Gastrocnemius medialis (tissue), 3 donors: ENCODE results near the genes GRHL1 and ODC1.

DNA sequence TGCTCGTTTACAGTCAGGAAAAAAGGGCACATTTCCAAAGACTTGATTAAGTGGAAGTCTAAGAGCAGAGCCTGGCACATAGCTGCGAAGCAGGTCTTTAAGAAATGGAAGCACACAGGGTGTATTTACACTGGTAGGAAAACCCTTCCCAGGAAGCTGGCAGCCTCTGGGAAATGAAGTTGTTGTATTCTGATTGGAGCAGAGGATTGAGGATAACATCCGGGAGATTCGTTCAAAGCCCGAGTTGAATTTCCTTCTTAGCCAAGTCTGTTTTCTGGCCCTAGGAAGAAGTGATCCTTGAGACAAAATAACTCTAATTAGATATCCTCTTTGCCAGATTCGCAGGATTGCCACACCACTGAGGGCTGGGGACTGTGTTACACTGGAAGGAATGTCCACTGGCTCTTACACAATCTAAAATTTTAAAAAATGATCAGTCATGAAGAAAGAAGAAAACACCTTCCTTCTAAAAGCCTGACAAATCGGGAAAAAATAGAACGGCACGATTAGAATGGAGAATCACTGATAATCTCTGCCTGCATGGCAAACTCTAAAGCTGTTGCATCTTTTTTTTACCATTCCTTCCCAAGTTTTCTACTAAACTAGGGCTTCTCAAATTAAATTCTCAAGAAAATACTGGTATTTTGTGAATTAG is 75.8 kb downstream of the ITGB1BP1 start:
- PRO-cap: no peak
- RAMPAGE, long total RNA, 3 experiments: no peak in any of the 3 experiments

DNA sequence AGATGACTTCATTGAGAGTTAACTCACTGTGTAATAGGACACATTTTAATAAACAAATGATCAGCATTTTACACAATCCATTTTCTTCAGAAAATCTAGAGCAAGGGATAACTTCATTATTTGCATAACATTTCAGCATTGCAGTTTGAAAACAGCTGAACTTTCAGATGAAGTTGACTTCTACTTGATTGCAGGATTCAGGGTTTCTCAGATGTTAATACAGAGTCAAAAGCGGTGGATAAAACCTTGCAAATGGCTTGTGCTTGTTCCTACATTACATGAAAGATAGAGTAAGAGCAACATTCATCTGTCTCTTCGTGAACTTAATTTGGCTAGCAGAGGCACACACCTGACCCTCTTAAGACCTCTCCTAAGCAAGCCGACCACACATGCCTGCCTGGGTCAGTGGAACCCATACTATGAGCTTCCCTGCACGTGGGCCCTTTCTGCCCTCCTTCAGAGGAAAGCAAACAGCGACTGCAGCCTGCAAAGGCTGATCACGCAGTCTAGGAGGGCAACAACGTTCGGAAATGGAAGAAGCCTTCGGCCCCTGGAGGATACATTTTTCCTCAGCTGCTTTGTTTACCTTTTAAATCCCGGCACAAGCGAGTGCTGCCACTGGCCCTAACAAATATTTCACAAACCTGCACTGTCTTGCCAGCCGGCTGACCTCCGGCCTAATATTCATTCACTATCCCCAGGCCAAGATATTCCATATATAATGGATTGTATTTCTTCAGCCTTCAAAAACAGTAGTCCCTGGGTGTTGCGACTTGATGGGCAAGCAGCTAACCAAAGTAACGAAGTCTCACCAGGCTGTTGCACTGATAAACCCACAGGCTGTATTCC is 16.5 kb downstream of the ITGB1BP1 start:
- PRO-cap: no peak
- RAMPAGE, long total RNA, 3 experiments: no peak in any of the 3 experiments

GRCh38 chr2:9495192-9495884 is 21.0 kb downstream of the IAH1 start:
- PRO-cap: no peak
- RAMPAGE, long total RNA, 3 experiments: no peak in any of the 3 experiments

DNA sequence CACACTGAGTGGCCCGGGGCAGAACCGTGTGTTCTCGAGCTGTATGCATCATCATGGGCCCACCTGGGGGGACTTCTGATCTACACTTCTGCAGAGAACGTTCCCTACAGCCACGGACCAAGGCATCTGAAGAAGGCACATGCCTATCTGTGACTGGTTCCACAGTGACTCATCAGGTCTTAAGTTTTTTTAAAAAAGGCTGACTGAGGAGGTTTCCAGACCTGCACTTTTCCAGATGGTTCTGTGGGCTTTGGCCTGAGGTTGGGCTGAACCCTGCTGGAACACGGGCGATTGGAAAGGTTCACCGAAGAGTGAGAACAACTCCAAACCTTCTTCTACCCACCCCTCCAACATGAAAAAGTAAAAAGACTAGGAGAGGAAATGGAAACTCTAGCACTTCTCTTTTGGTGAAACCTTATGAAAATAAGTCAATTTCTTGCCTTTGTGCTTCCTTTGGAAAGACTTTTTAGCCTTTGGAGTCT is 68.8 kb upstream of the YWHAQ start:
- PRO-cap: no peak
- RAMPAGE, long total RNA, 3 experiments: no peak in any of the 3 experiments

DNA sequence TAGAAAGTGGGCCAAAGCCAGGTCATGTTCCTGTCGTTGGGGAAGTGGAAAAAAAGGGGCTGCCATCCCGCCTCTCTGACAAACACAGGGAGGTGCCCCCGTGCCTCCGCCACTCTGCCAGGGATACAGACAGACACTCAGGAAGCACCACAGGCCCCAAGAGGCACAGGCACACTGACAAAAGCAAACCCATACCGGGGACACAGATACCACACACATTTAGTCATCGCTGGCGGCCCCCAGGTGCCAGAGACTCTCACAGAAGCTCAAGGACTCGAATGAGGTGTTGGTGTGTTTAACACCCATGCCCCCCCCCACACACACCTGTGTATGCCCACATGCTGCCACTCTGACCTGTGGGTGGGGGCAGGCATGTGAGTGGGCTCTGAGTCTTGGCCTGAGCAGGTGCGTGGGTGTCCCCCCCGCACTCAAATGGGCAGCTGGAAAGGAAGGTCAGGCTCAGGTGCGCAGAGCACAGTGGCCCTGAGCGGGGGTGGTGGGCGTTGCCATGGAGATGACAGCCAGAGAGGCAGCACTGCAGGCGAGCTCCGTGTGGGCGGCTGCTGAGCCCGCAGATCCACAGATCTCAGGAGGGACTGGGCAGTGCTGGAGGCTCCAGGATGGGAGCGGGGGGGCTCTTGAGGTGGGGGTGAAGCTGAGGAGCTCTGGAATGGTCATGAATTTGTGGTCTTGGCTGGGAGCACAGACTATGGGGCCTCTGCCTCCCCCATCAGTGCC is 74.0 kb upstream of the TAF1B start:
- PRO-cap: no peak
- RAMPAGE, long total RNA, 3 experiments: no peak in any of the 3 experiments

GRCh38 chr2:9771478-9772138 is 71.7 kb upstream of the TAF1B start:
- PRO-cap: no peak
- RAMPAGE, long total RNA, 3 experiments: no peak in any of the 3 experiments

DNA sequence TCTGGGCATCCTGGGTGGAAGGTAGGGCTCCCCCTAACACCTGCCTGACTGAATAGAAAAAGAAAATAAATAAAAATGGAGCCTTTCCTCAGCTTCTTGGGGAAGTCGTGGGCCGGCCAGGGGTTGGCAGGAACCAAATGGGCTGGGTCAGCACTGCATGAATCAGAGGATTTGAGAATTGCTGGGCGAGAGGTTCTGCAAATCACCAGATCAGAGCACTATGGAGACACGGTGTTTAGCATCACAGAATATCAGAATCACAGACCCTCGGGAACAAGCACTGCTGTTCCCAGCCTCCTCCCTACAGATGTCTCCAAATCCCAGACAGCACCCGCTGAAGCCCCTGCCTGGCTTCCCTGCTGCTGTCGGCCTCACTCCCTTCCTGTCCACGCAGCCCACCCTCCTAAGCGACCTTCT is 64.8 kb upstream of the TAF1B start:
- PRO-cap: no peak
- RAMPAGE, long total RNA, 3 experiments: no peak in any of the 3 experiments

DNA sequence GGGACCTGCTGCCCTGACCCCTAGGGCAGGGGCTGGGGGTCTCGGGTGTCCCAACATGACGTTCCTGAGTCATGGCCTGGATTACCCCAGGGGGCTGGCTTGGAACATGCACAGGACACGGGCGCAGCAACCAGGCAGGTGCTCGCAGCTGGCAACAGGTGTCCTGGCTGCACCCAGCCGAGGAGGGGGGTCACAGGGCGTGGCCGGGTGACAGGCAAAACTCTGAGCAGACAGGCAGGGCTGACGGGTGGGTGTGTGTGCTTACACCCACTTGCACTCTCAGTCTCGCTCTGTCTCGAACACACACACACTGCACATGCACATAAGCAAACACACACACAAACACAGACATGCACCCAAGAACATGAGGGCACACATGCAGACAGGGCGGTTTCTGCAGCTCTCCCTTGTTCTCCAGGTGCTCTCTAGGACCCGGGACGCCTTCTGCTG is 33.8 kb upstream of the TAF1B start:
- PRO-cap: no peak
- RAMPAGE, long total RNA, 3 experiments: no peak in any of the 3 experiments

GRCh38 chr2:9950675-9951875 is at the start of gene GRHL1:
GRHL1 (plus strand) TSS chr2:9951693.
- PRO-cap: unidirectional peak, plus-strand start at chr2:9951169; bidirectional peak, plus-strand start at chr2:9951693, minus-strand start at chr2:9951457
- RAMPAGE, long total RNA, 3 experiments: start-site peak on the plus strand in 1 of 3 experiments, at chr2:9951667-9951693 at its widest, 10 reads per replicate

DNA sequence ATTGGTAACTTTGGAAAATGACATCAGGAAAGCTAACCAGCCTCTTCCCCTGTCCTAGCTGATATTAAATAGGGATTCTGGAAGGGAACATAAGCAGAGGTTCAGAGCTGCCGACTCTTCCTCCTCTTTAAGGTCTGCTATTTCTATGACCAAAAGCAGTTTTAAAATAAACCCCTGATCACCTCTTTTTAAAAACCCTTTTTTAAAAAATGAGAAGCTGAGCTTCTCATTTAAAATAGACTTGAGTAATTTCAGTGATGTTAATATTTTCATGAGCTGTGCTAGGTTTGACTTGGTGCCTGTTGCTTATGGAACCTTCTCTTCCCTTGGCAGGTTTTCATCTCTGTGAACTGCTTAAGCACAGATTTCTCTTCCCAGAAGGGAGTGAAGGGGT is 34.3 kb downstream of the GRHL1 start:
- PRO-cap: no peak
- RAMPAGE, long total RNA, 3 experiments: no peak in any of the 3 experiments

- PRO-cap: no peak
- RAMPAGE, long total RNA, 3 experiments: no peak in any of the 3 experiments
Observed at GRCh38 chr2:10034164-10034816, 9.1 kb upstream of the KLF11 start.

GRCh38 chr2:10277928-10278977 is 24.5 kb upstream of the HPCAL1 start:
- PRO-cap: bidirectional peak, plus-strand start at chr2:10278597, minus-strand start at chr2:10278443
- RAMPAGE, long total RNA, 3 experiments: no peak in any of the 3 experiments

DNA sequence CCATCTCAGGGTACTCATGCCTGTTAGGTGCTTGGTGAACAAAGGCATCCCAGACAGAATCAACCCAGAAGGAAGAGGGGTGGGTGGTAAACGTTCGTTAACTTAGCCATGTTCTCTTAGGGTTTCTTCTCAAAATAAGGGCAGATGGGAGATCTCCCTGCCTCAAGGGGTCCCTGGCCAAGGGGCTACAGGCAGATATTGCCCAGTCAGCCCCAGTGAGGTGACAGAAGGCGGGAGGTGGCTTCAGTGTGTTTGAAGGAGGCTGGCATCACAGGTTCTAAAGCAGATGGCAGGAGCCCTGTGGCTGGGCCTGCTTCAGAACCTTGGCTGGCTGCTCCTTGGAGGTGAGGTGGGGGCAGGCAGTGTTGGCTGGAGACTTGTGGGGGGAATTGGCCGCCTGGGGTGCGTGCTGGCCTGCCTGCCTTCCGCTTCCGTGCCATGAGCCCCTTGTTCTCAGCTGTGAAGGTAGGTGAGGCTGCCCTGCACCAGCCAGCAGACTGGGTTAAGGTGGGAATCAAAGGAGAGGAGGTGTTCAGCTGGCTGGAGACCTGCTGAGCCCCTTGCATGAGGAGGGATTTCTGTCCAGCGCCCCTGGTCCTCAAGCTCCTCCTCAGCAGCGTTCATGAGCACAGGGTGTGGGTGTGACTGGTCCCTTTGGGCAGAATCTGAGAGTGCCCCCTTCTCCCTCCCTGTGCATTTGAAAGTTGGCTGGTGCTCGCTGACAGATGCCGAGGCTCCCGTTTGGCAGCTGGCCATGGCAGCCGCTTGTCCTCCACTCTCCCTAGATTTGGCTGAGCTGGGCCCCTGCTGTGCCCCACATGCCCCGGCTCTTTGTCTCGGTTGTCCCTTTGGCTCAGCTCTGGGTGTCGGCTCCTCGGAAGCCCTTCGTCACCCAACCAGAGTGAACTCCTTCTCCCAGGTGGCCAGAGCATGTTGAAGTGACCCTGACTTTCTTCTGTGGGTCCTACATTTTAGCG is 23.7 kb downstream of the HPCAL1 start:
- PRO-cap: no peak
- RAMPAGE, long total RNA, 3 experiments: no peak in any of the 3 experiments

DNA sequence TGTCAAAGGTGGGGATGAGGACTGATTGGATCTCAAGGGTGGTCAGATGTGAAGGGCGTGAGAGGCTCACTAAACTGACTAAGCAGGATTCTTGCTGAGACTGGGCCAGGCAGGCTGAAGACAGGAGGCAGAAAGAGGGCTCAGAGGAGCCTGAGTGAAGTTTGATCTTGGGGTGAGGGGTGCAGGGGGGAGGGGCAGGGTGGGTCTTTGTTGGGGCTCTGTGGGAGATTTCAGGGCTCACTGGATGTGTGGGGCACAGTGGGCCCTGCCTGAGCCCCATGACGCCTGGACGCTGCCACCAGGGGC is 30.0 kb downstream of the HPCAL1 start:
- PRO-cap: no peak
- RAMPAGE, long total RNA, 3 experiments: no peak in any of the 3 experiments

DNA sequence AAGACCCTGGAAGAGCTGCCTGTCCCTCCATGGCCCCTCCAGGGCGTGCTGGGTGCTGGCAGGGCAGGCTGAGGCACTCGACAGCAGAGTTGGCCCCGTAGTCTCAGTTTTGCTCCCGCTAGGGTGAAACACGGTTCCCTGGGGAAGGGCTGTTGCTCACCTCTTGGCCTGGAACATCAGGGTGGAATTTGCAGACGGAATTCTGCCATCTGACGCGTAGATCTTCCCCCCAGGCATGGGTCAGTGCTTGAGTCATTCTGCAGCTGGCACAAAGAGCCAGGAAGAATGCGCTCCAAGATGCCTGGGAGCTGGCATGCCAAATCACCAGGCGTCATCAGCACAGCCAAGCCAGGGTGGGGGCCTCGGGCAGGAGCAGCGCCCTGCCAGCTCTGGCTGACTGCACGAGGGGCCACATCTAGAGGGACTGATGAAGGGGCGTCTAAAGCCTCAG is 42.7 kb downstream of the ODC1 start:
- PRO-cap: bidirectional peak, plus-strand start at position 386 of the sequence, minus-strand start at position 105 of the sequence
- RAMPAGE, long total RNA, 3 experiments: no peak in any of the 3 experiments

DNA sequence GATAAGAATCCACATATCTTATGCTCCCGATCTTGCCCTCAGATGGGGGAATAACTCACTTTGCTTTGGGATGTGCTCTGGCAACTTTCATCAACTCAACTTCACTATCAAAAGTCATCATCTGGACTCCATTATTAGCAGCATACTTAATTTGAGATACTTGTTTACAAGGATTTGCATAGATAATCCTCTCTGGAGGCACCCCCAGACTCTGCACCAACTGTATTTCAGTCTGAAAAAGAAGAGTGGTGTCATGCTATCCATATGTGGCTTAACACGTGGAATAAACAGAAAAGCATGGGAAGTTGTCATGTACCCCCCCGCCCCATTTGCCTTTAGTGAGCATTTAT is 4.1 kb downstream of the ODC1 start:
- PRO-cap: no peak
- RAMPAGE, long total RNA, 3 experiments: no peak in any of the 3 experiments

- PRO-cap: no peak
- RAMPAGE, long total RNA, 3 experiments: no peak in any of the 3 experiments
Observed at GRCh38 chr2:10446595-10447342, 1.4 kb downstream of the ODC1 start.

DNA sequence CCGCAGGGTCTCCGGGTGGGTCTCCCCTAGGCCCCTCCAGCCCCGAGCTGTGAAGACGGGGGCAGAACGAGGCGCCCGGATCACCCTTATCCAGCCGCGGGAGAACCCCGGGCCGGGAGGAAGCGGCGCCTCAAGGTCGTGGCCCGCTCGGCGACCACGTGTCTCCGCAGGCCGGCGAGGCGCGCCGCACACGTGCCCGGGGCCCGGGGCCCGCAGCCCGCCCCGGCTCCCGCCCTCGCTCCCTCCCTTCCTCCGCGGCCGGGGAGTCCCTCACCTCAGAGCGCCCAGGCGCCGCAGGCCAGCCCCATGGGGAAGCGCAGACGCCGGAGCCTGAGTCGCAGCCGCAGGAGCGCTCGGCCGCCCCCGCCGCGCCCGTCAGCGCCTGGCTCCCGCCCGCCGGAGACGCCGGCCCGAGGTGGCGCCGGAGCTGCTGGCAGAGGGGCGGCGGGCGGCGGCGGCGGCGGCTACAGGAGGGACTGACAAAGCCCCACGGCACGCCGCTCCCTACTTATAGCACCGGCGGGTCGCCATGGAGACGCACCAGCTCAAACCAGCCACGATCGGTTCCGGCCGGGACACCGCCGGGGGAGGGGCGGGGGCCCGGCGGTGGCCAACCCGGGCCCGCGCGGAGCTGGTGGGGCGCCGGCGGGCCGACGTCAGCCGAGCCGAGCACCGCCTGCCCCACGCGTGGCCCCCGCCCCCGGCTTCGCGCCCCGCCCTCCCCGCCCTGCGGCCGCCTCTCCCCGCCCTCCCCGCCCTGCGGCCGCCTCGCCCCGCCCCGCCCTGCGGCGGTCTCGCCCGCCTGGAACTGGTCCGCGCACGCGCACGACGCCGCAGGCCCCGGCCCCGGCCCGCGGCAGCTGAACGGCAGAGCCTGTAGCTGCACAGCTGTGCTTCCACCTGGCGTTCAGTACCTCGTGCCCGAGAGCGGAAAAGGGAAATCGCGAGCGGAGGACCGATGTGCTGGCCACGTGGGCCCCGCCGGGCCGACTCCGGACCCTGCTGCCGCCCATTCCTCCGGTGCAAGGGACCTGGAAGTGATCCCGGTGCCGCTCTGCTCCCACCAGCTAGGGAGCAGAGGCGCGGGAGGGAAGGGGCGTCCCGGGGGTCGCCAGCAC is at the start of gene ODC1:
Gene ODC1, minus strand, starts transcription at position 481 of the 1,118 bp plus-strand sequence.
- PRO-cap: bidirectional peak, plus-strand start at position 278 of the sequence, minus-strand start at position 165 of the sequence; bidirectional peak, plus-strand start at position 939 of the sequence, minus-strand start at position 481 of the sequence
- RAMPAGE, long total RNA, 3 experiments: no peak in any of the 3 experiments

DNA sequence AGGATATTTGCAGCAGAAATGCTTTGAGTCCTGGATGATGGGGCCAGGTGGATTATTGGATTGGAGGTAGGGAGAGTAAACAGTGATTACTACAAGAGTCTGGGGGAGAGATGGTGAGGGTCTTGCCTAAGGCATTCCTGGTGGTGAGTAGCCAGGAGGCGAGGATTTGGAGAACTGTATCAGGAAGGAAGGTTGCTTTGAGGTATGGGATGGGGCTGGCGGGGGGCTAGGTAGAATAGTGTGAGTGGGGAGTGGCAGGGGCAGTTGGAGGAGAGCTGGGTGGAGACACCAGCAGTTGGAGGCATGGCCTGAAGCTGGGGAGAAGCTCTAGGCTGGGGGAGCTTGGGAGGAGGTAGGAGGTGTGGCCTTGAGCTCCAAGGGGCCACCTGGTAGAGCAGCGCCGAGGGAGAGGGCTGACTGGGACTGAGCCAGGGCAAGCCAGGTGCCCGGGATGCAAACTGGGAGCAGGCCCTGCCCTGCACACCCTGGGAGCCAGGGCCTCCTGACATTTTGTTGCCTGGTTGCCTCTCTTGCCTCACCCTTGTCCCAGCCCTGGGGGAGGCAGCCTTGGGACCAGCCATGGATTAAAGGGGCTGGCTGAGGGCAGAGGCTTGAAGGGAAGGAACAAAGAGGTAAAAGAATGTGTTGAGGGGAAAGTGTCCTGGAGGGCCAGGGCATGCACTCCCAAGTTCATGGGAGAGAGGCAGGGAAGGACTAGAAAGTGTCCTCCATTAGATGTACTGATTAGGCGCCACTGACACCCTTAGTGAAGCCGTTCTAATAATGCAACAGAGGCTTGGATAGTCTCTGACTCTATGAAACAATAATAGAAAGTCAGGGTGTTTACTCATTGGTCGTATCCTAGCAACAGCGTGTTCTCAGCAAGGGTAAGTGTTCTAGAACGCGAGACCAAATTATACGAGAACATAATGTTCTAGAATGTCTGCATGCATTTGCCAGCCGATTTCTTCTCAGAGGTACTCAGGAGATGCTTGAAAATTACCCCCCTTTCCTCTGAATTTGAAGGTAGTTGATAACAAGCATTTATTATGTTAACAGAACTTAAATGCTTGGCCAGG is 33.2 kb upstream of the PDIA6 start:
- PRO-cap: bidirectional peak, plus-strand start at position 549 of the sequence, minus-strand start at position 425 of the sequence; bidirectional peak, plus-strand start at position 927 of the sequence, minus-strand start at position 817 of the sequence
- RAMPAGE, long total RNA, 3 experiments: no peak in any of the 3 experiments

- PRO-cap: no peak
- RAMPAGE, long total RNA, 3 experiments: no peak in any of the 3 experiments
Observed at GRCh38 chr2:10864485-10864864, 47.3 kb upstream of the KCNF1 start.